Measurements from ENCODE around the genes YPEL1 and TOP3B.

DNA sequence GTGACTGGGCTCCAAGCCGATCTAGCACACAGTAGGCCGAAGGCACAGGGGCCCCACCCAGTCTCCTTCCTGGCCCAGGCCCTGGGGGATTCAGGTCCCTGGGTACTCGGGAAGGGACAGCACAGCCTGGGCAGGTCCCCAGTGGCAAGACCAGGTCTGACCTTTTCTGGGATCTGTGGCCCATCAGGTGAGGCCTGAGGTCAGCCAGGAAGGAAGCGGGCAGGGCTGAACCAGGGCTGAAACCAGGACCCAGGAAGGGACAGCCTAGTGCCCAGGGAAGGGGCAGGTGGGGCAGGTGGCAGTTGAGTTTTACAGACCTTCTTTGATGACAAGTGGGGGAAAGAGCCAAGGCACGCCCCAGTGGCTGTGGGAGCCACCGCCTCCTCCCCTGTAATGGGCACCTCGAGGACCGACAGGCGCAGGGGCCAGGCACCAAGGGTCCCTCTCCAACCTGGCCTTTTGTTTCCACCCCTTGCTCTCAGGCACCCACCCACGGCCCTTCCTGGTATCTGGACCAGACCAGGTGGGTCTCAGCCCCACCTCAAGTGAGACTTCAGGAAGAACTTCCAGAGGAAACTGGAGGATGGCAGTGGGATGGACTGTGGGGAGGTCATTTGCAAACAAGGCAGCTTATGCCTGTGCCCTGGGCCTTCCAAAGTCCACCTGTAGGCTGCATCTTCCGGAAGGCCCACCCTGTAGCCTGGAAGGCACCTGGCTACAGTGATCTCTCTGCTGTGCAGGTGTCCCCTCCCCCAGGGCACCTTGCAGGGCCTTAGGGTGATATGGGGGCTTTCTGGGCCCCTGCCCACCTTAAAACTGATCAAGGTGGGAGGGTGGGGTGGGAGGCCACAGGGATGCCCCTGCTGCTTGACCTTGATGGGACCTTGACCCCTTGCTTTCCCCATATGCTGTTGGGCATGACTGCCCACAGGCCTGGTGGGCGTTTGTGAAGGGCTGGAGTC, 750 bp upstream of the AIFM3 start:
- PRO-cap = no peak

- PRO-cap = unidirectional peak, minus-strand start at chr22:21014177; unidirectional peak, minus-strand start at chr22:21014247
Measured at GRCh38 chr22:21014042-21014512, 888 bp upstream of the P2RX6 start.

DNA sequence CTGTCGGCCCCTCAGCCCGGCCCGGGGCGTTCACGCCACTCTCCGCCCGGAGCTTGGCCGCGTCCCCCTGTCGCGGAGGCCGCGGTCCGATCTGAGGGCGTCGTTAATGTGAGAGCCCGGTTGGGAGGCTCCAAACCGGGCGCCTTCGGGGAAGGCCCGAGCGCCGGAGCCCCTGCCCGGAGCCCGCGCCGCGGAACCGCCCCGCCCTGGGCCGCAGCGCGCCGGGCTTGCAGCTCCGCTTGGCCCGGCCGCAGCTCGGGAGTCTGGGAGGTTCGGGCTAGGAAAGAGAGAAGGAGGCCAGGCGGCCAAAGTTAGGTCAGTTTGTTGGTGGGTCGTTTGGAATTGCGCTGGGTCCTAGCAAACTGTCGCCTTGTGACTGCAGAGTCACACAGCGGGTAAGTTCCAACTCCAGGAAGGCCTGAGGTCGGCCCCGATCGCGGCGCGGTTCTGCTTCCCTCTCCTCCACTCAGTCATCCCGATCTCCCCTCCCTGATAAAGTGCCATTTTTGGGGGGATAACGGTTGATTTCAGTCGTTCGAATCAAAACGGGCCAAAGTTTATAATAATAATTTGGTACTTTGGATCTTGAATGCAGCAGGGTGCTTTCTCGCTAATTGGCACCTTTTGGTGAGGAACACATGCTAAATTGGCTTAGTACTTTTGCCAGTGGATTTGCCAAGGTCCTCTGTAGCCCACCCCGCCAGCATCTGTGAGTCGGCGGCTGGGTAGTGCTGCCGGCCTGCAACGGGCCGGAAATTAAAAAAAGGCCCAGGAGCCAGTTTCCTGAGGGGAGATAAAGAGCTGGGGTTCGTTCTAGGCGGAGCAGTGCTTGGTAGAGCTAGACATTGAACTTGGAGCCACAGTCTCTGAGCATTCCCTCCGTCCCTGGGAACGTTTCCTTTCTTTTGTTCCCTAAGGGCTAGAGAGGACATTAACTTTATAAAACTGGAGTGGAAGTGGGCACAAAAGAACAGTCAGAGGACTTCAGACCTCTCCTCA, 768 bp downstream of the UBE2L3 start:
- PRO-cap = unidirectional peak, minus-strand start at position 705 of the sequence

DNA sequence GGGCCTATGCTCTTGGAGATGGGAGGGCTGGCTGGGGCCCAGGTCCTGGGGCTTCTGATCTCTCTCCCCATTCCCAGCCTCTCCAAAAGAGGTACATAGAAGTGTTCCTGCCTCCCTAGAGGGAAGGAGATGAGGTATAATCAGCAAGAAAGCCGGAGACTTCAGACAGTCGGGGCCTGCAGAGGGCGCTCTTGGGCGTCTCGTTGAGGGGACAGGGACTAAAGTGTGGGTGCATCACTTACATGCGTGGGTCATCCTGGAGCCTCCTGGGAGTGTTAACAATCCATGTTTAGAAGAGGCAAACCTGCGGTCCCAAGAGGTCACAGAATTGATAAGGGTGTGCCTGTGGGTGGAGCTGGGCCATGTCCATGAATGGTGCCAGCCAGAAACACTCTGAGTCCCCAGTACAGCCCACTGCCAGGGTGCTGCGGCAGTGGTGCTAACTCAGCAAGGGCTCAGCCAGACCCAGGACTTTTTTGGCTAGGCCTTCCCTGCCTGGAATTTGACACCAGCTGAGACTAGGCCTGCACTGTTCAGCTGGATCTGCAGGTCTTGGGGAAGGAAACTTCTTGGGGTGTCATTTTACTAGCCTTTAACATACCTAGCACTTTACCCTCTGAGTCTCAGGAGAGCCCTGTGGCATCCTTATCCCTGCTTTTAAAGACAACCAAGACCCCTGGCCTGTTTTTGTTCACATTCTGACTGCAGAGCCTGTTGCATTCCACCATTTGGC, 5.6 kb downstream of the YDJC start:
- PRO-cap = no peak

DNA sequence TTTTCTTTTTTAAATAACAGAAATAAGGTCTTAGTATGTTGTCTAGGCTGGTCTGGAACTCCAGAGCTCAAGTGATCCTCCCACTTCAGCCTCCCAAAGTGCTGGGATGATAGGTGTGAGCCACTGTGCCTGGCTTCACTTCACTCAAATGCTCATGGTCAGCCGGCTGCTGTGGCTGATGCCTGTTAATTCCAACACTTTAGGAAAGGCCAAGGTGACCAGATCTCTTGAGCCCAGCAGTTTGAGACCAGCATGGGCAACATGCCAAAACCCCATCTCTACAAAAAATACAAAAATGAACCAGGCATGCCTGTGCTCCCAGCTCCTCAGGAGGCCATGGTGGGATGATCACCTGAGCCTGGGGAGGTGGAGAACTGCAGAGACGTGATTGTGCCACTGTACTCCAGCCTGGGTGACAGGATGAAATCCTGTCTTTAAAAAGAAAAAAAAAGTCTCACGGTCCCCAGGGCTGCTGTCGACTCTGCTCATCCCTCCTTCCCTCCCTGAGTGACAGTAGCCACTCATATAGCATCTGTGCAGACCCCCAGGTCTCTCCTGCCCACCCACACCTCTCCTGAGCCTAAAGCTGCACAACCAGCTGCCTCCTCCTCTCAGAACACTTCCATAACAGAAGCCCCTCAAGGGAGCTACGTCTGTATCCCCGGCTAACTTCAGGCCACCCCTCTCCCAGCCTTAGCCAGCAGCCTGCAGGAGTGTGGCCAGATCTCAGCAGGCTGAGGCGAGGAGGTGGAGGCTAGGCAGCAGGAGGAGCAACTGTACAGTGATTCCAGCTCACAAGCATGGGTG, 3.5 kb downstream of the YDJC start:
- PRO-cap = no peak

- PRO-cap = no peak
Measured at GRCh38 chr22:21652964-21653630, 11.0 kb downstream of the SDF2L1 start.

DNA sequence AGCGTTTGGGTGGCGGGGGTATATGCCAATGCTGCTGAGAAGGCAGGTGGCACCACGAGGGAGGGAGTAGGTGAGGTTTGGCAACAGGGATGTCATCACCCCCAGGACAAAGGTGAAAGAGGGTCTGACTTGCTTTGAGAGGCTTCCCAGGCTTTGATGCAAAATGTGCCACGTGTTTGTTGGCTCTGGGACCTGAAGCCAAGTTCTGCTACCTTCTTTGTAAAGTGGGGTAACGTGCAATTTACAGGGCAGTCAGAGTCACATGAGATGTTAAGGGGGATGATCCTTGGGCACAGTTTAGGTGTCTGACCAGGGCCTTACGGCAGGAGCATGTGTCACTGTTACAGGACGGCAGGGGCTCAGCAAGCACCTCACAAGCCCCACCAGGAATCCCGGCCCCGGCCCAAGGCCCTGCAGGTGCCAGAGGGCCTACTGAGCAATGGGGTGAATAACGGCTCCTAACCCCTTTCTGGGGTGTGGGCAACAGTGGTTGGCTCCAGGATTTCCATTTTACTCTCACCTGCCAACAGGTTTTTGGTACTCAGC, 3.9 kb downstream of the YPEL1 start:
- PRO-cap = no peak

GRCh38 chr22:21735276-21736426, at the start of gene YPEL1:
YPEL1 (minus strand) TSS chr22:21735794.
- PRO-cap = bidirectional peak, plus-strand start at chr22:21736108, minus-strand start at chr22:21735793; unidirectional peak, plus-strand start at chr22:21736164

DNA sequence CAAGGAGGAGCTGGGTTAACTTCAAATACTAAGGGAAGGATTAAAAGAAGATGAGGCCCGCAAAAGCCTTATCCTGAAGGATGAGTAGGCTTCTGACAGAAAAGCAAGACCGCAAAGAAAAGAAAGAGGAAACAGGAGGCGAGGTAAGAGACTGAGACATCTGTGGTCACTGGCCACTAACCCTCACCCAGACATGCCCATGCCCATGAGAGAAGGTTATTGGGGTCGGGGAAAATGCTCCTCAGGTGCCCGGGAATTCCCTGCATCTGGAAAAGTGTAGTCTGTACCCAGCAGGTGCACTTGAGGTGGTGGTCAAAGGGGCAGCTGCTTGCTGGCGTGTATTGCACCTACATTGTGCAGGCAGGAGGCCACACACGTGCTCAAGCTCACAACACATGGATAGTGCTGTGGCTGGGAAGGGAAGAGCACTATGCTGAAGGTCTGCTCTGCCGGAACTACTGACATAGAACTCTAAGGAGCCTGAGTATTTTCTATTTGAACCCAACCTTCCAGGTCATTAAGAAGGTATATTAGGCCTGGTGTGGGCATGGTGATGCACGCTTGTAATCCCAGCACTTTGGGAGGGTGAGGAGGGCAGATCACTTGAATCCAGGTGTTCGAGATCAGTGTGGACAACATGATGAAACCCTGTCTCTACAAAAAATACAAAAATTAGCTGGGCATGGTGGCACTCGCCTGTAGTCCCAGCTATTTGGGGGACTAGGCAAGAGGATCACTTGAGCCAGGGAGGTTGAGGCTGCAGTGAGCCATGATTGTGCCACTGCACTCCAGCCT, 50.2 kb downstream of the MAPK1 start:
- PRO-cap = no peak

- PRO-cap = unidirectional peak, plus-strand start at chr22:21949481
Measured at GRCh38 chr22:21949152-21949765, 3.4 kb downstream of the PPM1F start.

GRCh38 chr22:21982400-21983044, at the start of gene TOP3B:
TOP3B (minus strand) TSS chr22:21982787.
- PRO-cap = bidirectional peak, plus-strand start at chr22:21982888, minus-strand start at chr22:21982778

DNA sequence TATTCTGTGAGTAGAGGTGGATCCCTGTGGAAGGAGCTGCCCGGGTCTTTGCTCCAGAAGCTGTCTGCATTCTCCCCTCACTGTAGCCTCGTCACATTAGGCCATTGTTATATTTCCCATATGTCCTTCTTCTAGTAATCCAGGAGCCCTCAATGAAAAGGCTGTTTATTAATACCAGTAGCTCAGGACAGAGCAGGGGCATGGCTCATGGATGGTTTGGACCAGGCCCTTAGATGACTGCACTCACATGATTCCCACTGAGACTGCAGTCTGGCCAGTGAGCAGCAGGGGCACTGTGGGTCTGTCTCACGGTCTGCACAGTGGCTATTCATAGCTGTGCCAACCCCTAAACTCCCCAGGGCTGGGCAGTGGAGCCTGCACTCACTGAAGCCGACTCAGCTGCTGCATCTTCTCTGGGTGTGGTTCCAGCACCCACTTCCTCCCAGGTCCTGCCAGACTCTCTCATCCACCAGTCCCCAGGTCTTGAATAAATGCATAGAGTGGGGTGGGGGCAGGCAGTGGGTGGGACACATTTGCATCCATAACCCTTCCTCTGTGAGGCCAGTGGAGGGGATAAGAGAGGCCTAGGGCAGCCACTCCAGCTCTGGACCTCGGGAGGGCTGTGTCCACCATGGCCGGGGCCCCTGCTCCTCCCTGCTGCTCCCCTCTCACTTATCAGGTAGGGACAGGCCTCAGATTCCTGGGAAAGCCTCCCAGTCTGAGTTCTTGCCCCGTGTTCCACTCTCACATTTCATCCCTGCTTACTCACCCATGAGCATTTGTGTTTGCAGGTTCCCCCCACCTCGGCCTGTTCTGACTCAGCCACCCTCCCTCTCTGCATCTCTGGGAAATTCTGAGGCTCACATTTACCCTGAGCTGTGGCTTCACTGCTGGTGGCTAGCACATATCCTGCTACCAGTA, 128.5 kb upstream of the TOP3B start:
- PRO-cap = no peak

- PRO-cap = no peak
Measured at GRCh38 chr22:22156680-22157533, 87.7 kb upstream of the VPREB1 start.

DNA sequence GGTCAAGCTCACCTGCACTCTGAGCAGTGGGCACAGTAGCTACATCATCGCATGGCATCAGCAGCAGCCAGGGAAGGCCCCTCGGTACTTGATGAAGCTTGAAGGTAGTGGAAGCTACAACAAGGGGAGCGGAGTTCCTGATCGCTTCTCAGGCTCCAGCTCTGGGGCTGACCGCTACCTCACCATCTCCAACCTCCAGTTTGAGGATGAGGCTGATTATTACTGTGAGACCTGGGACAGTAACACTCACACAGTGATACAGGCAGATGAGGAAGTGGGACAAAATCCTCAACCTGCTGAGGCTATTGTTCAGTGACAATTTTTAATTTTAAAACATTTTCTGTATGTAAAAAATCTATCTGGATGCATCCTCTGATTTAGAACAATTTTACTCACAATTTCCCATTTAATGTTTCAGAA, 82.1 kb upstream of the VPREB1 start:
- PRO-cap = no peak

DNA sequence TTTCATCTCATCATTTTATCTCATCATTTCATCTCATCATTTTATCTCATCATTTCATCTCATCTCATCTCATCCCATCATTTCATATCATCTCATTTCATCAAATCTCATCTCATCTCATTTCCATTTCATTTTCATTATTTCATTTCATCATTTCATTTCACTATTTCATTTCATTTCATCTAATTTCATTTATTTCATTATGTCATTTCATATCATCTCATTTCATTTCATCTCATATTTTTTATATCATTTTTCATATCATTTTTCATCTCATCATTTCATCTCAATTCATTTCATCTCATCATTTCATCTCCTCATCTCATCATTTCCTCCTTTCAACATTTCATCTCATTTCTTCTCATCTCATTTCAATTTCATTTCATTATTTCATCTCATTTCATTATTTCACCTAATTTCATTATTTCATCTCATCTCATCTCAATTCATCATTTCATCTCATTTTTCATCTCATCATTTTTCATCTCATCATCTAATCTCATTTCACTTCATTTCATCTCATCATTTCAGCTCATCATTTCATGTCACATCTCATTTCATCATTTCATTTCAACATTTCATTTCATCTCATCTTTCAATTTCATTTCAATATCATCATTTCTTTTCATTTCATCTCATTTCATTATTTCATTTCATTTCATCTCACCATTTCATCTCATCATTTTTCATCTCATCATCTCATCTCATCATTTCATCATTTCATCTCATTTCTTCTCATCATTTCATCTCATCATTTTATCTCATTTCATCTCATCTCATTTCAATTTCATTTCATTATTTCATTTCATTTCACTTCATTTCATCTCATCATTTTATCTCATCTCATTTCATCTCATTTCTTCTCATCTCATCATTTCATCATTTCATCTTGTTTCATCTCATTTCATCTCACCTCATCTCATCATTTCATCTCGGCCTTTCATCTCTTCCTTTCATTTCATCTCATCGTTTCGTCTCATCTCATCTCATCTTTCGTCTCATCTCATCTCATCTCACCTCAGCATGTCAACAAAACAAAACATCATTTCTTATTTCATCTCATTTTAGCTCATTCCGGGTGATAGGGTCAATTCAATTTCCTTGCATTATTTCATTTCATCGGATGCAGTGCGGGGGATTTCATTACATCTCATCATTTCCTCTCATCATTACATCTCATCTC, 40.7 kb downstream of the VPREB1 start:
- PRO-cap = no peak

DNA sequence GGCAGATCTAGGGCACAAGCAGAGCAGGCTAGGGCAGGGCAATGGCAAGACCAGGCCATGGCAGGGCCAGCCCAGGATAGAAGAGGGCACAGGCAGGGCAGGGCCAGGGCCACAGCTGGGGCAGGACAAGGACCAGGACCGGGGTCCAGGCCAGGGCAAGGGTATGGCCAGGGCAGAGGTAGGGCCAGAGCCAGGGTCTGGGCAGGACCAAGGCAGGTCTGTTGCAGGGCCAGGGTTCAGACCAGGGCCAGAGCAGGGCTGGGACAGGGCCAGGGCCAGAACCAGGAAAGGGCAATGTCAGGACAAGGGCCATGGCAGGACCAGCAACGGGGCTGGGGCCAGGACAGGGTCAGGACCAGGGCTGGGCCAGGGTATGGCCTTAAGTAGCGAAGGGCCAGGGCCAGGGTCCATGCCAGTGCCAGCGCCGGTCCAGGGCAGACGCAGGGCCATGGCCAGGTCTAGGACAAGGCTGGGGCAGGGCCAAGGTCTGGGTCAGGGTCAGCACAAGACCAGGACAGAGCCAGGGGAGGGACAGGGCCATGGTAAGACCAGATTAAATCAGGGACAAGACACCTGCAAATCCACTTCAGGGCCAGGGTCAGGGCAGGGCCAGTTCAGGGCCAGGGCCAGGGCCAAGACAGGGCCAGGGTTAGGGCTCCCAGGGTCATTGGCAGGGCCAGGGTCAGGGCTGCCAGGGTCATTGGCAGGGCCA, 47.1 kb downstream of the VPREB1 start:
- PRO-cap = no peak

DNA sequence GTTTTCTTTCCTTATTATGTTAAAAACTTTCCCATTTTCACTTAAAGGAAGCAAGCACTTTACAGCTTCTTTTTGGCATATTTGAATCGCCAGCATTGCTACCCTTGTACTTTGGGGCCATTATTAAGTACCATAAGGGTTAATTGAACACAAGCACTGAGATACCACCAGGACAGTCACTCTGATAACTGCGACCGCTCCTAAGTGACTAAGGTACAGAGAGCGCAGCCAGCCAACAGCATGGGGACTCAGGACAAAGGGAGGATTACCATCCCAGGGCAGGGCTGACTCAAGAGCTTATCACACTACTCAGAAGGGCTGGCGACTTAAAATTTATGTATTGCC, 559 bp downstream of the ZNF280A start:
- PRO-cap = no peak

GRCh38 chr22:22714762-22715248, 70.4 kb downstream of the GGTLC2 start:
- PRO-cap = no peak

DNA sequence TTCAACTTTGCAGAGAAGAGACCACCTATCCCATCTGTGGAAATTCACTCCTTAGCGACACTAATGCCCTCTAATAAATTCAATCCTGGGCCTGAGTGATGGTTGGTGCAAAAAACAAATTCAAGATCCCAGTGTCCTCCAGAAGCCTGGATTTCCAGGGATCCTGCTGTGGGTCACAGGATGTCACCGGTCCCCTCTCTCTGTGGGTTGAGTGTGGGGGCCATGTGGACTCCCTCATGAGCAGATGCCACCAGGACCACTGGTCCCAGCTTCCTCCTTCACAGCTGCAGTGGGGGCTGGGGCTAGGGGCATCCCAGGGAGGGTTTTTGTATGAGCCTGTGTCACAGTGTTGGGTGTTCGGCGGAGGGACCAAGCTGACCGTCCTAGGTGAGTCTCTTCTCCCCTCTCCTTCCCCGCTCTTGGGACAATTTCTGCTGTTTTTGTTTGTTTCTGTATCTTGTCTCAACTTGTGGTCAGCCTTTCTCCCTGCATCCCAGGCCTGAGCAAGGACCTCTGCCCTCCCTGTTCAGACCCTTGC, 17.1 kb downstream of the IGLL5 start:
- PRO-cap = no peak

DNA sequence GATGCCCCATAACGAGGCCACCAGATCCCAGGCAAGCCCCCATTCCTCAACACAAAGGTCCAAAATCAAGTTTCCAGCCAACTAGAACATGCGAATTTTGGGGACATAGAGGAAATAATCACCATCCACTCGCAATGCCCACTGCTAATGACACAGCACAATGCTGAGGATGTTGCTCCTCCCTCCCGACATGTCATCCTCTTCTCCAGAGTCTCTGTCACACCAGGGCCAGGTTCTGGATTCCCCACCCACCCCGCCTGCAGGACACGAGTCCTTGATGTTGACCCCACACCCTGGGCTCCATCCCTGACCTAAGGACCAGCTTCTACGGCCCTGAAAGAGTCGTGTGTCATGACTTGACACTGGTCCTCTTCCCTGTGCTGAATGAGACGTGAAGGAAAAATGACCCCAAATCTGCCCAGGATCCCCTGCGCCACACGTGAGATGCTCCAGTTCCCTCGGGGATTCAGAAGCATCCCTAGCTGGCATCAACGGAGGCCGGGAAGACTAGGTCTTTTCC, 41.7 kb downstream of the IGLL5 start:
- PRO-cap = no peak

Measured in duodenum (tissue), 1 donor.